ENCODE measurements around the gene PUM1.

DNA sequence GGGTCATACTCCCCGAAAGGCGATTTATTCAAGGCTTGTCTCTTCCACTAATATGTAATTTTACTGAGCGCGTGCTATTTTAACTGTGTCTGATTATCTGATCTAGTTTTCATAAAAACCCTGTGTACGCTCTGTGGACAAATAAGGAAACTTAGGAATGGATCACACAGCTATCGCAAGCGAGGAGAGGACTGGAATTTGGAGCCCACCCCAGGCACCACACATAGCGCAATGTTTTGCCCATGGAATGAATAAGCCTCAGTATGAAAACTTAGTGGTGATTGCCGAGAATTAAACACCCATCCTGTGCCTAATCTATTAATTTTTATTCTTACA is 9.8 kb upstream of the RAB42 start:
- PRO-cap, result no peak

GRCh38 chr1:28644030-28644583 is 1.2 kb upstream of the TAF12 start:
- PRO-cap, result no peak

DNA sequence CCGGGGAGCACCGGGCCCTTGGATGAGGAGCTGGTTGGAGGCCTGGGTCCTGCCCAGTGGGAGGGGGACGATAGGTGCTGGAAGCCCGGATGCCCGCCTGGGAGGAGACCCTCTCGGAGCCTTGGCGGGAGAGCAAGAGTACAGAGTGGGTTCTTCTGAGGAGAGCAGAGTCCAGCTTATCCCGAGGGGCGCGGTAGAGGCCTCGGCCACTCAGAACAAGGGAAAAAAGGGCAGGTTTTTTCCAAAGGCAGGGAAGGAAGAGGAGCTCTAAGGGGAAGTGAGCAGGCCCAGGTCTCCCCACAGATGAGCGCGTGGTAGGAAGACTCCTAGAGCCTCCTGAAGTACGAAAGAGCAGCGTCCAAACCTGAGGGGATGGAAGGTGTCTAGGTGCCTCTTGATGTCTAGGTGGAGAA is 731 bp downstream of the GMEB1 start:
- PRO-cap, result no peak

GRCh38 chr1:29043581-29043888 is 80.2 kb downstream of the TMEM200B start:
- PRO-cap, result no peak

GRCh38 chr1:29180556-29180973 is 1.1 kb downstream of the SRSF4 start:
- PRO-cap, result no peak

DNA sequence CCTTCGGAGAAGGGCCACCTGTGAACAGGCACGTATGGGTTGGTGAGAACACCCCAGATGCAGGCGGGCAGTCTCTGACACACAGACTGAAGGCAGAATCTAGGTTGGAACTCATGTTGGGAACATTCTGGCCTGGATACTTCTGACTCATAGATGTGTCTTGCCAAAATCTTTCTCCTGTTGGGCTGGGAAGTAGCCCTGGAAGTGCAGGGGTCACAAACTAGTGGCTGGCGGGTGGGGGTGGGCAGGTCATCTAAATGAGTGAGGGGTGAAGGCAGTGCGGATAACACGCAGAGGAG is 180.8 kb downstream of the PTPRU start:
- PRO-cap, result no peak

DNA sequence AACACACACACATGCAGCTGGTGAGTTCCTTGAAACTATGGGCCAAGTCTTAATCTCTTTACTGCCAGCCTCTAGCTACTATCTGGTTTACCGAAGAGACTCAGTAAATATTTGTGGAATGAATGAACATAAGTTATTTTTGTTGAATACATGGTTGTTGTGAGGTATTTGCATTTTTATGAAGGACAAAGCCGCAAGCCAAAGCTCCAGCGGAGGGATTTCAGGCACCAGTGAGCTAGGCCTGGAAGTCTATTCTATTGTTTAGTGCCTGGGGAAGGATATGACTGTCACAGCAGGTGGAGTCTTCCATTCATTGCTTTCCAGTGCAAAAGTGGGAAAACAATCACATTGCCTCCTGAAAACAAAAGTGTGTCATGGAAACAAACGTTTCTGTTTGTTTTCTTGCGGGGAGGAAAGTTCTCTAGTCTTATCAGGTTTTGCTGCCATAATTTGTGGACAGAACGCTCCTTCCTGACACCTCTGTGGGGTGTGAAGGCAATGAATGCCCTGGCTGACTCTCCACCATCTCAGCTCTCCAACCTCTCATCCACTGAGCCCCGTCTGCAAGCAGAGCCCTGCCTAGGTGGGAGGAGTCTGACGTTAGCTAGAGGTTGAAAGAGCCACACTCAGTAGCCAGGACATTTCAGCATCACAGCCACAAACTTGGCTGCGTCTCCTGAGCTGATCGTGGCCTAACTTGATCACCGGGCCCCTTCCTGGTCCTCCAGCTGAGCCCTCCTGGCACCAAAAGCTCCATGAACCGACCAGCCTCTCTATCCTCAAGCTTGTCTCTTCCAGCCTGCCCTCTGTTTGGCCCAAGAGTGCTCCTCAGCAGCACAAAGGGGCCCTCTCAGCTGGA is 739.1 kb downstream of the MATN1 start:
- PRO-cap, result no peak

DNA sequence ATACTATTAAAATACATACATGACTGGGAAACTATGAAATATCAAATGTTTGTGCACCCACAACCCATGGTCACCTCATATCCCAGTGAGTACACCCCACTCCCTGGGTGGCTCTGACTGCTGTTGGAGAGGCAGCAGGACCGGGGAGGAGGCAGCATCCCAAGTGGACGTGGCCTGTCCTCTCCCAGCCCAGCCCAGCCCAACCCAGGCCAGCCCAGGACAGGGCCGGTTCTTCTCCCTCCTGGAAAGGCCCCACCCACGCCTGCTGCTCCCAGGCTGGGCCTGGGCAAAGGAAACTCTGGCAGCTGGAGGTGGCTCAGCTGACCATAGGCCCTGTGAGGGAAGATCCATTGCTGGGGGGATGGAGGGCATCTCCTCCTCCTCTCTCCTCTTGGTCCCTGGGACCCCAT is 19.1 kb downstream of the MATN1 start:
- PRO-cap, result no peak

- PRO-cap, result no peak
Measured at GRCh38 chr1:30725414-30726388, 2.3 kb upstream of the MATN1 start.

DNA sequence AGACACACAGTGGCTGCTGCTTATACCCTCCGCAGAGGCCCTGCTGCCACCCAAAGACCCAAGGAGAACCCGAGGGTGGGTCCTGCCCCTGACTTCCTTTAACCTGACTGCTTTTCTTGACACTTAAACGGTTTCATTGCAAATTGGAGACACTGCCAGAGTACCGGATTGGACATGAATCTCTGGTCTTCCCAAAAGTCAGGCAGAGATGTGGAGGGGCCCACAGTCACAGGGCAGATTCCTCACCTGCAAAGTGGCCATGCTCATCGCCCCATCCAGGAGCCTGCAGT is 5.6 kb upstream of the MATN1 start:
- PRO-cap, result no peak

DNA sequence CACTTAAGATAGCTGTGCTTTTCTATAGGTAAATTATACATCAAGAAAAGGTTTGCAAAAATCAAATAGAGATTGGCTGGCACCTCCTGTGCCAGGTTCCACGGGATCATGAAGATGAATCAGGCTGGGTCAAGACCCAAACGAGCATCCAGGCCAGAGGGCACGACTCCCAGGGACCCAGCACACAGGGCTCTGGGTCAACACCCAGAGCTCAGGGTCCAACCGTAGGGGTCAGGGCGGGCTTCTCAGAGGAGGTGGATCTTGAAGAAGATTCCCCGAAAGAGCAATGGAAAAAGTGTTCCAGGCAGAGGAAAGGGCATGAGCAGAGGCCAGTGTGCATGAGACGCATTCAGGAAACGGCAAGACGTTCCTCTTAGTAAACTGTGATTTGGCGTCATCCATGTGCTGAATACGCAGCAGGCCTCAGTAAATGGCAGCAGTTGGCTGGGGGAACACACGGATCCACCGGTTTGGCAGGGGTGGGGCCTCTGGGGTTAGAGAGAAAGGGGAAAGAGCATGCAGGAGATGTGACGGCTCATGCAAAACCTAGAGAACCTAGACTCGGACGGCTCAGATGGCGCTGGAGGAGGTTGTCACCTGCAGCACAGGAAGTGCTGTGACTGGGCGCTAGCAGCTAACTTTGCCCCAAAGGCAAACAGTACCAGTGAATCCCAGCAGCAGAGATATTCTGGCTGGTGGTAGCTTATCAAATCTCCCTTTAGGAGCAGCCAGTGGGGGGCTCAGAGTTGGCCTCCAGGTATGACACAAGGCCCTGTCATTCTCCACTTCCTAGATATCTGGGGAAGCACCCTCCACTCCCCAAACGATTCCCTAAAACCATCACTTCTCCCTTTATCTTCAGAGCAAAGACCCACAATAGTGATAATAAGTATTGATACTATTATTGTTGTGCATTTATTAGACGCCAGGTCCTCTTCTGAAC is 7.9 kb downstream of the LAPTM5 start:
- PRO-cap, result no peak

DNA sequence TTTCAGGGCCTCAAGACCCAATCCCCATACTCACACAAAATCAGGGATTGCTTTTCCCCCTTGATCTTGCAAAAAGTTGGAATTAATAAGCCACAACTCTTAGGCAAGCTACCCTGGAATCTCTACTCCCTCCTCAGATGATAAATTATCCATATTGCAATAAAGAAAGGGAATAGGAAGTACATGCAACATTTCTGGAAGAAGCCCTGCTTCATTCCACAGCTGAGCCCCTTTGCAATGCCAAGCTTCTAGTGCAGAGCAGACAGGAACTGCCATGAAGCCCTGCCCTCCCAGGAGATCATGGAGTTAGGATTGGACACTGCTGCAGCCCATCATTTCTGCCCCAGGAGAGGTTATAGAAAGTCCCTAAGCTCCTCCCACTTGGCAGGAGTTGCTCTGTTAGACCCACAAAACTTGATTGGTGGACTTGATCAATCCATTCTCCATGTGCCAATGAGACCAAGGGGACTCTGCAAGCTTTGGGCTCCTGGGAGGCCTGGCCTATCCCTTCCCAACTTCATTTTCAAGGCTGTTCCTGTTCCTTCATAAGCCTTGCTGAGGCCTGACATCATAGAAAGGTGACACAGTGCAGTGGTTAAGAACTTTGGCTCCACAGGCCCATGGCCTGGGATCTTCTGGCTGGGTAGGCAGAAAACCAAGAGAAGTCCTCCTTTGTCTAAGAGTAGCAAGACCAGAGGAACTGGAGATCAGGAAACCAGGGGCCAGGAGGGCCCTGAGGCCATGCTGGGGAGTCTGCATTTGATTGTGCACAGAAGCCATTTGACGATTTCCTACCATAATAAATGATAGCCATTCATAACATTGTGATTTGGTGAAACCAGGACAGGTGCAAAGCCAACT is 1.3 kb upstream of the LAPTM5 start:
- PRO-cap, result no peak

DNA sequence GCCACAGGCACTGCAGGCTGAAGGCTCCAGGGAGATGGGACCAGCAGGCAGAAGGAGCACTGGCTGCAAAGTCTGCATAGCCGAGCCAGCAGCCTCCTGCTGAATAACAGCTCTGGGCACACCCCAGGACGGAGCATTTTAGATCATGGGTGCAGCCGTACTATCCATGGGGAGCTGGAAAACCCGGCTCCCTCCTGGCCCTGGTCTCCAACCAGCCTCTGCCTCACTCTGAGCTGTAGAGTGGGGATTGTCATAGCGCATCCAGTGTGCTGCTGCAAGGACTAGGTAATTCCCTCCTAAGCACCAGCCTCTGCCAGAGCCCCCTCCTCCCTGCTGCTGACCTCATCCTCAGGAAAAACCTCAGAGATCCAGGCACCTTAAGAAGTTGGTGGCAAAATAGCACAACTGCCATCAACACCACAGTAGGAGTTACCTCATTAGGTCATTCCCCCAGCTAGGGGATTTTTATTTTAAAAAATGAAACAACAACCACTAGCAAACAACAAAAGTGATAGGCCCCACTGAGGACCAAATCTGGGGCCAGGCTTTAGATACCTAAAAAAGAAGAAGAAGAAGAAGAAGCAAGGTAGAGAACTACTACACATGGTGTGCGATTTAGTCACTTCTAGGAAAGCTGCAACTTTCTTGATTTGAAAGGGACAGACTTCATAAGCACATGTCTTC is 5.0 kb upstream of the LAPTM5 start:
- PRO-cap, result no peak

GRCh38 chr1:30779482-30779993 is 22.0 kb upstream of the LAPTM5 start:
- PRO-cap, result no peak

- PRO-cap, result no peak
Measured at GRCh38 chr1:30870872-30871926, 37.4 kb downstream of the SDC3 start.

- PRO-cap, result no peak
Measured at GRCh38 chr1:30930722-30931605, 22.4 kb upstream of the SDC3 start.

DNA sequence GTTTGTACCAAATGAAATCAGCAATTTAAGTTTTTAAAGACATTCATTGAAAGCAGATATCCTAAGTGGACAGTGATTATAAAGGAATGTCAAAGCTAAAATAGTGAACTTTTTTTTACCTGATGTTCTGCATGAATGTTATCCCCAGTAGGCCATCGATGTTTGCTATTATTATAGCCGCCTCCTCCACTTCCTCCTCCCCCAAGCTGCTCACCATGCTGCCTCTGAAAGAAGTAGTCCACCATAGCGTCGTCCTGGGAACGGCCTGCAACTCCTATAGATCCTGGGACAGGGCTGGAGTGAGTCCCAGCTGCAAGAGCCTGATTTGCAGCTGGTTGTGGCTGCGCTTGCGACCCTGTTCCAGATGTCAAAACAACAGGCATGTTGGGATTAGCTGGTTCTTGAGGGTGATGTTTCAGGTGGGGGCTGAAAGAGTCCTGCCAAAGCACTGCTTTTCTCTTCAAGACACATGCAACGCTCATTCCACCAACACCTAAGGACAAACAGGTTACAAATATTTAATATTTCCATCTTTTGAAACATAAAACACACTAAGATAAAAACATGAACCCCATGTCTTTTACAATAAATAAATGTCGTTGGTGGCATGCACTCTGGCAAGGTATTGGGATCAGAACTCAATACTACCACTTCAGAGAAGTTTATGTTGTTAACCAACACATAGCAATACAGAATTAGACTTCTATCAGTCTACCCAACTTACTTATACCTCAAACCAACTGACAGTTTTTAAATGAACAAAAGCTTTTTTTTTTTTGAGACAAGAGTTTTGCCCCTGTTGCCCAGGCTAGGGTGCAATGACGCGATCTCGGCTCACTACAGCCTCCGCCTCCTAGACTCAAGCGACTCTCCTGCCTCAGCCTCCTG is 6.2 kb downstream of the PUM1 start:
- PRO-cap, result no peak

DNA sequence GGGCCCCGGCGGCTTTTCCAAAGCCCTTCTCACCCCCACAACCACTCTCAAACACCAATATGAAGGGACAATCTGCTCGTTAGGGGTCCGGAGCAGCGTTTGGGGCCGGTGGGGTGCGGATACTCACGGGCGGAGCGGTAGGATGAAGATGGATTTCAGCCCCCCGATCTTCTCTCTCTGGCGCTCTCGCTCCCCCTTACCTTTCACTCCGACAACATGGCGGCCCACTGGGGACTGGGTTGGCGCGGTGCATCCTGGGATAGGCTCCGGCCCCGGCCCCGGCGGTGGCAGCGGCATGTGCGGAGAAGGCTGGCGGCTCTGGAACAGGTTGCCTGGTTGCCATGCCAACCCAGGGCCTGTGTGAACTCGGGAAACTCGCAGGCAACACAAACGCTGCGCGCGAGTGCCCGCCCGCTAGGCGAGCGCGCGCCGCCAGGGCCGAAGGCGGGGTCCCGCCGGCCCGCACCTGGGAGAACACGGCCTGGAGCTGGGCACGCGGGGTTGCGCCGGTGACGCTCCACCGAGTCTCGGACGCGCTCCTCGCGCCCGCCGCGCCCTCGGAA is at the start of gene PUM1:
Gene PUM1, minus strand, starts transcription at position 229 of the 563 bp plus-strand sequence.
- PRO-cap, result bidirectional peak, plus-strand start at position 463 of the sequence, minus-strand start at position 198 of the sequence

DNA sequence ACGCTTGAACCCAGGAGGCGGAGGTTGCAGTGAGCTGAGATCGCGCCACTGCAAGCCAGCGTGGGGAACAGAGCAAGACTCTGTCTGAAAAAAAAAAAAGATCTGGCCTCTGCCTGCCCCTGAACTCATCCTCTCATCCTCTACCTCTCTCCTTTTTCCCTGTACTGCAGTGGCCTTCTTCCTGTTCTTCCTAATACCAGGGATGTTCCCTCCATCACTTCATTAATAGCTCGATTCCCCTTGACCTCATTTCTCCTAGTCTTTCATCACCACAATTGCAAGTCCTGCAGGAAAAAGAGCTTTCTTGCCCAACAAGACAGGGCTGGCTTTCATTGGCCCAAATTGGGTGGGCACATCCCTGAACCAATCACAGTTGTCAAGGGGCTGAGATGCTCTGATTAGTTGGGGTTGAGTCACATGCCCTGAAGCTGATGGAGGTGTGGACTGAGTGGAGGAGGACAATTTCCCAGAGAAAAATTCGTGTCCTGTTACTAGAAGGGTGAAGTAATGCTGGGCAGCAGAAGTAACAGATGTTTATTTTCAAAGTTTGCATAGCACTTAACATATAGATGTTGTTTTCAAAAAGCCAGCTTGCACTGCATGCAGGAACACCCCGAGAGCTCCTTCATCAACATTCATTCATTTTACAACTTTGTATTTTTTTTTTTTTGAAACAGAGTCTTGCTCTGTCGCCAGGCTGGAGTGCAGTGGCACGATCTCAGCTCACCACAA is 86.9 kb upstream of the PUM1 start:
- PRO-cap, result no peak

DNA sequence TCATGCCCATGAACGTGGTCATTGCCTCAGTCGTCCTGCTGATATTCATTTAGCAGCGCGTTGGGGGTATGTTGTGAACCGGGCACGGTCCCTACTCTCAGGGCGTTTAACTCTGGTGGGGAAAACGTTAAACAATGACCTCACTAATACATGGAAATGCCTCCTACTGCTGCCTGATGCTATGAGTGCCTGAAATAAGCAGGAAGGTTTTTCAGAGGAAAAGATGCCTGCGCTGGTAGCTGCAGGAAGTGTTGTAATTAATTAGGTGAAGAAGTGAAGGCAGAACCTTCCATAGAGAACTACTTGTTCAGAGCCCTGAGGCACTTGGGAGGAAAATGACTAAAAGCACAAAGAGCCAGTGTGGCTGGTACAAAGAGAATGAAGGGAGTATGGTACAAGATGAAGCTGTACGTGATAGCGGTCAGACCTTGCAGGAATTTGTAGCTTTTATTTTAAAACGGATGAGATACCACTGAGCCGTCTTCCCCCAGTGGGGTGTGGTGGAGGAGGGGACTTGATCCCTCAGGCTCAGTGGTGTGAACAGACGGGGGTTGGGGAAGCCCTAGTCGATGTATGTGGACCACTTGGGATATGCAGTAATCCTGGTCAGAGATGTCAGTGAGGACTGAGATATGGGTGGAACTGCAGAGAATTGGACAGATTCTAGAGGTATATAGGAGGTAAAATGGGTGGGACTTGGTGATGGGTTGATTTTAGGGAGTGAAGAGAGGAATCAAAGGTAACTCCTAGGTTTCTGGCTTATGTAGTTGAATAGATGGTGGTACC is 888 bp downstream of the ZCCHC17 start:
- PRO-cap, result no peak

Measured in aorta (tissue), 1 donor.